ENCODE results near the genes NME2, MMD and DGKE.

DNA sequence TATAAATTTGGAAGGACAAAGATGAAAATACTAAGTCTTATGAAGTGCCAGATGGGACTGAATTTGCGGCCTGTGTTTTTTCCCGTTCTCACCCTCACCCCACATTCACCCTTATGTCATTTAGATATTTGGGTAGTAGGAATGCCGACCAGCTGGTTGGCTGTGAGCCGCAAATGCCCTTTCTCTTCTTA is 1.5 kb upstream of the SPAG9 start:
- PRO-cap: no peak

GRCh38 chr17:51125878-51126466 is 5.3 kb upstream of the SPAG9 start:
- PRO-cap: no peak

- PRO-cap: bidirectional peak, plus-strand start at chr17:51166411, minus-strand start at chr17:51166241; bidirectional peak, plus-strand start at chr17:51166668, minus-strand start at chr17:51166658; bidirectional peak, plus-strand start at chr17:51166919, minus-strand start at chr17:51166863
These were observed at the start of gene NME2 for GRCh38 chr17:51166112-51167006. TSS of gene NME2 (plus strand) at chr17:51166411.

DNA sequence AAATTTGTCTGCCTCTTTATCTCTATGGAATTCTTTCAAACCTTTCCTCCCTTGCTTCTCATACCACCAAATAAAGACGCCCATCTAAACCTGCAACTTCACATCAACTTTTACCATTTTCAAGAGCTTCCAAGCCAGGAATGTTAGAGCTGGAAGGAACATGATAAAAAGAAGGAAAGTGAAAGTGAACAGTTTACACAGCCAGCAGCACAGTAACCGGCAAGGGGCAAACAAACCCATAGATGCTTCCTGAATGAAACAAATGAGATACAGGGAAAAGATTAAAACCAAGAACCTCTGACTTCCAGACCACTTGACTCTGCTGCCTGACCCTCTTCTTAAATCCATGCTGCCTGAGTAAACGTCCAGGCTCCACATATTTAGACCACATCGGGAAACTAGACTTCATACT is 231.1 kb upstream of the CA10 start:
- PRO-cap: no peak

GRCh38 chr17:54968109-54968345 is 427 bp downstream of the COX11 start:
- PRO-cap: bidirectional peak, plus-strand start at chr17:54968286, minus-strand start at chr17:54968251

DNA sequence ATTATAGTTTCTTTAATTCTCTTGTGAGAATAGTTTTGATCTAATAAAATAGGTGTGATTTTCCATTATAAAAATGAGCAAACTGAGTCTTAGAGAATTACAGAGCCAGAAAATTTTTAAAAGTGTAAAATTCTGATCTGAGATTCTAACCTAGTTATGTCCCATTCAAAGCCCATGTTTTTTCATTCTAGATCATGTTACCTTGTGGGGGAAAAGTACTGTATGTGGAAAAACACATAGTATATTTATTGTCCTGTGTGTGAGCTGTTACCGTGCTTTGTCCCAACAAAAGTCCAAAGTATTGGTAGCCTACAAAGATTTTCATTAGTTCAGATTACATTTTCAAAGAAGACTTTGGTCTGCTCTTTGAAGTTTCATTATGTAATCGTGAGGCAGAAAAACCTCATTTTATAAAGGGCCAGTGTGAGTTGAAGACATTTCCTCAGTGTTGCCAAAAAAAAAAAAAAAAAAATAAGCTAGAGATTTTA is 100.2 kb downstream of the STXBP4 start:
- PRO-cap: no peak

- PRO-cap: bidirectional peak, plus-strand start at chr17:55238528, minus-strand start at chr17:55238348; bidirectional peak, plus-strand start at chr17:55239022, minus-strand start at chr17:55238784
These were observed 26.5 kb upstream of the HLF start for GRCh38 chr17:55237939-55238904.

DNA sequence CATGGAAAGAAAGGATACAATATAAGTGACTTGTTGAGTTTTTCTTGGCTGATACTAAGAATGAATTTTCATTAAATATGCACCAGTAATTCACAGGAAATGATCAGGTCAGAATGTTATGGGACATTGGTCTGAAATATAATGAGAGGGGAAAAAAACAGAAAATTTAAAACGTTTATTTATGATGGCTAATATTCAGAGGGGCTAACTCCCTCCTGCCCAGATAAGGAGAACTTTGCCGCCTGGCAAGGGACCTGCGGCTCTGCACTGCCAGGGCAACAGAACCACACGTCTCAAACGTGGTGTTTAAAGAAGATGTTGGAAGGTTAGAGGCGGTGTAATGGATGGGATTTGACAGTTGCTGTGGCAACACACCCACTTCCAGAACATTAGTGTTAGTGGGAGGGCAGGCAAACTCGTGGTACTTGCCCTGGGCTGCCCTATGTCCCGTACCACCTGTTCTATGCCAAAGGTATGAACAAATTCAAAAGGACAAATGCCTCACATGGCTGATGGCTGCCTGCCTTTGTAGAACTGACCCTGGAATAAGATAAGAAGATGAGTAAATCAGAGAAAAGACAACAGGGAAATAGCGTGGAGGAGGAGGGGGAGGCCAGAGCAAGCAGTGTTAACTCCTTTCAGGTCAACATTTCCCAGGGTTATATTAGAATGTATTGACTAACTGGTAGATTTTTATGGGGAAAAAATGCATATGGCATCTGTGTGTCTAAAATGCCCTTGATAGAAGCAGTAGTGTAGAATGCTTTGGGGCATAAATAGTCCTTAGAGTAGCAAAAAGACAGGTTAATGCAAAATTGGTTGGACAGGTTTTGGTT is 30.7 kb downstream of the HLF start:
- PRO-cap: no peak

GRCh38 chr17:55421156-55422016 is at the start of gene MMD:
TSS of gene MMD (minus strand) at chr17:55421835.
- PRO-cap: unidirectional peak, plus-strand start at chr17:55421444; unidirectional peak, minus-strand start at chr17:55421835; bidirectional peak, plus-strand start at chr17:55422195, minus-strand start at chr17:55421969

DNA sequence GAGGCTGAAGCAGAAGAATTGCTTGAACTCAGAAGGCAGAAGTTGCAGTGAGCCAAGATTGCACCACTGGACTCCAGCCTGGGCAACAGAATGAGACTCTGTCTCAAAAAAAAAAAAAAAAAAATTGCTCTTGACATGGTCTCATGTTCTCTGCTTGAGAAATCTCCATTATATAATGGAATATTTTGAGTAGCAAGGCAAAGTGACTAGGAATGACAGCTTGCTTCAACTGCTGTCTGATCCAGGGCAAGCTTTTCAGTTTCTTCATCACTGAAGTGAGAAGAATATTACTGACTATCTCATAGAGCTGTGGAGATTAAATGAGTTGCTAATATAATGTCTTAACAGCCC is 24.5 kb upstream of the MMD start:
- PRO-cap: no peak

DNA sequence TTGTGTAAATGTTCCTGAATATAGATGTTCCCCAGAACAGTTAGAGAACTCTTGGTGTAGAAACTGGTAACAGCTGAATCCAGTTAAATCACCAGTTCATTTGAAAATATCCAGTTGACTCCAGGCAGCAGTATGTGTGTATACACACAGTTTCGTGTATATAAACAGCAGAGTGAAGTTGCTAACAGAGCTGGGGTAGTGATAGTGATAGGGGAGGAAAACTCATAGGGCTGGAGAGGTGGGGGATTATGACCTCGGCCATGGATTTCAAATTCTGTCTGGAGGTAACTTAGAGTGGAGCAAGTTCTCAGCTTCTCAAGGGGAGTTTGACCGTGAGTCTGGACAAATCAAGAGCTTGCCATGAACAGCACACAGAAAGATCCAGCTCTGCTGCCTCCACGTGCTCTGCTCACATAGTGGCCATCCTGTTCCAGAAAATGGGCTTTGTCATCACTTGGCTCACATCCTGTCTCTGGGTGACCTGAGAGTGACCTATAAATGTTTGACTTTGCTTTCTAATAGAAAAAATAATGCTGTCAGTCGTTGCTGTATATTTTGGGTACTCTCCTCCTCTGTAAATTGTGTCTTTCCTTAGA is 30.7 kb upstream of the MMD start:
- PRO-cap: no peak

GRCh38 chr17:55761932-55762366 is 11.1 kb downstream of the PCTP start:
- PRO-cap: no peak

DNA sequence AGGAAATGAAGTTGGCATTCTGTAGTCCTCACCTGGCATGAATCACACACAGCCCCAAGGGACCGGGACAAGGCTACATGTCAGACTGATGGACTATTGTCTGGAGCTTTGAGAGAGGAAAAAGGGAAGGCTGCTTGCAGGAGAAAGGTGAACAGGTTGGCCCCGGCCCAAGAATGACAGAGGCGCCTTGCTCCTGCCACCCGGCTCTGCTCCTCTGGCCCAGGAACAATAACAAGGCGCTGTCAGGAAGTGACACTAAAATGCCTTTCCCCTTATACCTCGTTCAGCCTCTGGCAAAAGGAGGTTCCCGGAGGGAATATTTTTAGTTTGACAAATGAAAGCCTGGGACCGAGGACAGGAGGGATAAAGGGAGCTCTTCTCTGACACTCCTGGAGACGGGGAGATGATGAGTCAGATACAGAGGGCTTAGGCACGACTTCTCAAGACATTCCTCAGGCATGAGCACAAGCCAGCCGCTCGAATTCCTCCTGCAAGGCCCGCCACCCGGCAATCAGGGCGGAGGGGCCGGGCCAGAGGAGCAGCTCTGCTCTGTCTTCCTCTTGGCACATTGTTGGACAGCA is 105.8 kb downstream of the NOG start:
- PRO-cap: bidirectional peak, plus-strand start at position 510 of the sequence, minus-strand start at position 365 of the sequence

DNA sequence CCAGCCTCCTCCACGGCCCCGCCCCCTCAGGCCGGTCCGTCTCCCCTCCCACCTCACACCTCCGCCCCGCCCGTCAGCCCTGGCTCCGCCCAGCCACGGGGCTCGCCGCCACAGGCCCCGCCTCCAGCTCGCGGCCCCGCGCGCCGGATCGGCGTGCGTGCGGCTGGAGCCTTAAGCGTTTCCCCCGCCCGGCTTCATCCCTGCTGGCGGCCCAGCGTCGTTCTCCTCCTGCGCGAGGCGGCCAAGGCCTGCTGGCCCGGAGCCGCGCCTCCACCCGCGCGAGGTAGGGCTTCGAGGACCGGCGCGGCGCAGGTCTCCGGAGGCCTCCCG is at the start of gene DGKE:
Gene DGKE (plus strand): TSS at position 174 of the 330 bp plus-strand sequence.
- PRO-cap: bidirectional peak, plus-strand start at position 178 of the sequence, minus-strand start outside the sequence

DNA sequence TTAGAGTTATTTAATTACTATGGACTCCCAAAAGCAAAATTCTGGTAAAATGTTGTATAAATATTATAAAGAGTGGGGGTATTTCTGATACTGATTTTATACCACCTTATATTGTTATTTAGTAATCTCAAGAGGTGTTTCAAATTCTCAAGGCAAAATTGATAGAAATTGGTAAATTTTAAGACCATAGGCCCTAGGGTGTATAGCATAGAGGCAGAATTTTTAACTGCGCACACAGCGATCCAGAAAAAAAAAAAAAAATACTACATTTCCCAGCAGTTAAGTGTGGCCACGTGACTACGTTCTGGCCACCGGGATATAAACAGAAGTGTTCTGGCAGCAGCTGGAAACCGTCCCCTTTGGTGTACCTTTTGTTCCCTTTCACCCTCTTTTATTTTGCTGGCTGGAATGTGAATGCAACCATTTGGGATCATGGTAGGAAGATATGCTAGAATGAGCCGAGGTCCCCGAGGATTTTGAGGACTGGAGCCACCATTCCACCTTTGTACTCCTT is 52.8 kb upstream of the AKAP1 start:
- PRO-cap: no peak

DNA sequence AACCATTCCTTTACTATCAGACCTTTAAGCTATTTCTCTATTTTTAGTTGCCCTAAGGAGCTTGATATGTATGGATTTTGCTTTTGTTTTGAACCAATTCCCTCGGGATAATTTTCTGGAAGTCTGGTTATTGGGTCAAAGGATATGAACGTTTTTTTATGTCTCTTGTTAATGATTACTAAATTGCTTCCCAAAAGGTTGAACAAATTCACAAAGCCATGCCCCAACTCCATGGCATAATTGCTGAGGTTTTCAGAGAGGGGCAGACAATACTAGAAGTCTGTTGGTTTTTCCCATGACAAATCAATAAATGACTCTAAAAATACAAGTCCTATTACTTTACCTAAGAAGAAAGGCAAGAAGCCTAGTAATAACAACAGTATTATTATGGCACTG is 11.4 kb upstream of the AKAP1 start:
- PRO-cap: no peak

GRCh38 chr17:57255506-57255914 is 813 bp upstream of the MSI2 start:
- PRO-cap: unidirectional peak, plus-strand start at chr17:57255805

- PRO-cap: no peak
These were observed 14.7 kb downstream of the MSI2 start for GRCh38 chr17:57270830-57271678.

DNA sequence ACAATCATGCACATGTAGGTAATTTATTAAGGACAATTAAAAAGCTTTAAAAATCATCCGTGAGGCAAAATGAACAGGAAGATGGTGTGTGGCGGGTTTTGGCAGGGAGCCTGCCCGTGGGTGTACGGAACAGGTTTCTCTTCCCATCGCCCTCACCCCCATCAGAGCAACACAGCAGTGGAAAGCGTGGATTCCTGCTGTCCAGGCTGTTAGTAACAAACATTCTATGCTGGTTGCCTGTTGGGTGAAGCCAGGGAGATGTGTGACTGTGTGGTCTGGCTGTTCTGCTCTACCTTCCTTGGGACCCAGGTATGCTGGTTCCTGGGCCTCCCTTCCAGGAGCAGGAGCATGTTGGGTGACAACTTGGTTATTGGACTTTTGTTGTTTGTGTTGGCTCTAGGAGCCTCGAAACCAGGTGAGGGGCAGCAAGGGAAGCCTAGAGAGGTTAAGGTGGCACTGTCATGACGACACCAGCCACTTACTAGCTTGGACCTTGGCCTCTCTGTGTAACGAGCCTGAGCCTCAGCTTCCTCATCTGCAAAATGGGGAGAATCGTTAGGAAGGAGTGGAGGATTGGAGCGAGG is 192.1 kb downstream of the MSI2 start:
- PRO-cap: no peak

- PRO-cap: no peak
These were observed 205.6 kb downstream of the CCDC182 start for GRCh38 chr17:57539602-57539876.

Data from endodermal cell (in vitro differentiated cells).